Subcutaneous preadipocyte (primary cell): ENCODE measurements around a stretch of chr9.

GRCh38 chr9:22237964-22238542 lies 208.6 kb upstream of the DMRTA1 start:
- CAGE, long polyA plus RNA: no peak

- CAGE, long polyA plus RNA: no peak
These were observed 204.1 kb downstream of the ELAVL2 start for GRCh38 chr9:23621825-23622388.

DNA sequence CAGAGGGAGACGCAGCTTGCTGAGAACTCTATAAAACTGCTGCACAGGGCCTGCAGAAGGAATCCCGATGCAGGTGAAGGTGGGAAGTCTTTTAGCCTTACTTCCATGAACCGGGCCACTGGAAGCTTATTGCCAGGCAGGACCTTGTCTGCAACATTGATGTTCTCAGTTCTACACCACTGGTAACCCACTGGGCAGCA lies 489.8 kb downstream of the TUSC1 start:
- CAGE, long polyA plus RNA: no peak

GRCh38 chr9:25607580-25608022 lies 70.6 kb downstream of the TUSC1 start:
- CAGE, long polyA plus RNA: no peak

GRCh38 chr9:25677156-25677746 lies 993 bp downstream of the TUSC1 start:
- CAGE, long polyA plus RNA: no peak

DNA sequence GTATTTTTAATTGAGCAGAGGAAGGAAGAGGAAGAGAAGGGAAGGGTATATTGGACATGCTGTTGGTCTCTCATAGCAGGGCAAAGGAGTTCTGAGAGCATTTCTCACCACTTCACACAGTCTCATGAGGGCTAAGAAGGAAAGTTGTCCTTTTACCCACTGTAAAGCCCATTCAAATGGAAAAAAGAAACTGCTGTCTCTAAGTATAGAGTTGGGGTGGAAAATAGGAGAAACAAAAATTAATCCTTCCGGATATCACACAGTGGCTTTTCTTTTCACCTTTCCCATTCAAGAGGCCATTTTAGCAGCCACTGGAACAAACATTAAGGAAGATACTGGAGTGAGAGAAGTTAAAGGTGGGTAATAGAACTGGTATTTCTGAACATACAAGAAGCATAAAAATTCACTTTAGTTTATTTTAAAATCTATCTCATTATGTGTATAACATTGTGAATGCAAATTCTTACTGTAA lies 377.3 kb upstream of the TUSC1 start:
- CAGE, long polyA plus RNA: no peak

DNA sequence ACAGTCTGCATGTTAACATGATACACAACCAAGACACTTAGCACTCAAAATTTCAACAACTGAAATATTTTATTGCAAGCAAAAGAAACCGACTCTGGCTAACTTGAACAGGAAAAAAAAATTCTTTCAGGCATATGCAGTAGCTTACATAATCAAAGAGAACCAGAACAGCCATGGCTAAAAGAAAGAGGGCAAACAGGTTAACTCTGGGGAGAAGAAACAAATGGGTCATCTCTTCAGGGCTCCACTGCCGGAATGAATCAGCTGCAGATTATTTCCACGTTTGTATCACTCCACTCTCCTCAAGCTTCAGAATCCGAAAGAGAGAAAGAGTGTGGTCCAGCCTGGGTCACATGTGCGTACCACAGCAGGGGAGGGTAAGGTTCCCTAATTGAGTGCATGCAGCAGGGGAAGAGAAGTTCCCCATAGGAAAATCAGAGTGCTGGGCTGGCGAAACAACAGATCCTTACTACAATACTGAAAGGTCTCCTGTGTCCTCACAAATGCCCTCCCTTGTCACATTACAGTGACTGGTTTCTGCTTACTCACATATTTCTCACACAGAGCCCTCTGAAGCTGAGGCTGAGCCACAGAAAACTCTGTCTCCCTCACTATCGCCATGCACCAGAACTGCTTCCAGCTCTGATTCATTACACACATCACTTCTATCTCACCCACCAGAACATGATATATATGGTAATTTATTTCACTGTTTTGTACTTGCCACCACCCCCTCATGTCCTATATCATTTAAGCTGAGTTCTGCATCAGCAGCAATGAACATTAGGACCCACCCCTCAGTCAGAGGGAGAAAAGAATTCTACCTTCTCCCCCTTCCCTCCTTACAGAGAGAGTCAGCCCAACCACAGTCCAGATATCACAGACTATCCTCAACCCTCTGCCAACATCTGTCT lies 532.1 kb upstream of the TUSC1 start:
- CAGE, long polyA plus RNA: no peak

DNA sequence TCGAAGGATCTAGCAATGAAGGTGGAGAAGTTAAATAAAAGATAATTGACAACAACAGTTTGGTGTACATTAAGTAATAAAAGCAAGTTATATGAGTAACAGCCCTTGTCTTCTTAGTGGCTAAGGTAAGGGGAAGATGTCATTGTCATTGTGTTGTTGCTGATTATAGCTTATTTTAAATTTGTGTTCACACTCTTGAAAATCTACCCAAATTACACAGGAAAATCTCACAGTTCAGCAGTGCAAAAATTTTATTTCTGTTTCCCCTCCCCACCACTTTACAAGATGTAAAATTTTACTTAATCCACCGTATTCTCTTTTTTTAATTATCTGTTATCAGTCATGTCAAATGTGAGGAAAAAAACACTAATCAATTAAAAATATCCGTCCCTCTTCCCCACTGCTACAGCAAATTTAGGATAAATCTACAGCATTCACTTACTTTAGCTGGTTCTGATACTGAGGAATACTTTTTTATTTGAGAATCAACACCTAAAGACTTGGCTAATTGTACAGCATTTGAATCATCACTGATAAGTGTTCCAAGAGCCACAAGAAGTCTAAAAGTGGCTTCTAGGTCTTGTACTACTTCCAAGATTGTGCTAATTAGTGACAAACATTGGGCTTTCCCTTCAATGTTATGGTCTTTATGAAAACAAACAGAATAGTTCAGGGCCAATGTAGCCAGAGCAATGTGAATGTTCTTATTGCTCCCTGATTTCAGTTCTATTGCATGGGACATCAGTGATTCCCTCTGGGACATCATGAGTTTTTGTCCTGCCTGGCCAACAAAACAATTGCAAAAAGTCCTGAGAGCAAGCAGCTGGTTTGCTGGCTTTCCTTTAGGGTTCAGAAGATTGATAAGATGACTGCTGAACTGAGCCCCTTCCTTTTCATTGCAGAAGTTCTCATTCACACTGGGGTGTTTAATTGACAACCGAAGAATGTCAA lies 12.8 kb upstream of the CAAP1 start:
- CAGE, long polyA plus RNA: no peak

- CAGE, long polyA plus RNA: no peak
These were observed 74.9 kb downstream of the TEK start for GRCh38 chr9:27183879-27184408.

- CAGE, long polyA plus RNA: no peak
These were observed 85.5 kb upstream of the EQTN start for GRCh38 chr9:27382376-27382930.

DNA sequence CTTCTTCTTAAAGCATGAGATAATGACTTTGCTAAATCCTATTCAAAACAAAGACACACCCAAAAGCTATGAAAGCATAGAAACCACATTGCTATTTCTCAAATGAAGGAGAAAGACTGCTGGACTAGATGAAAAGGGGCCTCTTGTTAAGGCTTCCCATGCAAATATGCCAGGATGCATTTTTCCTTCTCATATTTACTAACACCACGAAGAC lies 86.3 kb upstream of the IFNK start:
- CAGE, long polyA plus RNA: no peak

DNA sequence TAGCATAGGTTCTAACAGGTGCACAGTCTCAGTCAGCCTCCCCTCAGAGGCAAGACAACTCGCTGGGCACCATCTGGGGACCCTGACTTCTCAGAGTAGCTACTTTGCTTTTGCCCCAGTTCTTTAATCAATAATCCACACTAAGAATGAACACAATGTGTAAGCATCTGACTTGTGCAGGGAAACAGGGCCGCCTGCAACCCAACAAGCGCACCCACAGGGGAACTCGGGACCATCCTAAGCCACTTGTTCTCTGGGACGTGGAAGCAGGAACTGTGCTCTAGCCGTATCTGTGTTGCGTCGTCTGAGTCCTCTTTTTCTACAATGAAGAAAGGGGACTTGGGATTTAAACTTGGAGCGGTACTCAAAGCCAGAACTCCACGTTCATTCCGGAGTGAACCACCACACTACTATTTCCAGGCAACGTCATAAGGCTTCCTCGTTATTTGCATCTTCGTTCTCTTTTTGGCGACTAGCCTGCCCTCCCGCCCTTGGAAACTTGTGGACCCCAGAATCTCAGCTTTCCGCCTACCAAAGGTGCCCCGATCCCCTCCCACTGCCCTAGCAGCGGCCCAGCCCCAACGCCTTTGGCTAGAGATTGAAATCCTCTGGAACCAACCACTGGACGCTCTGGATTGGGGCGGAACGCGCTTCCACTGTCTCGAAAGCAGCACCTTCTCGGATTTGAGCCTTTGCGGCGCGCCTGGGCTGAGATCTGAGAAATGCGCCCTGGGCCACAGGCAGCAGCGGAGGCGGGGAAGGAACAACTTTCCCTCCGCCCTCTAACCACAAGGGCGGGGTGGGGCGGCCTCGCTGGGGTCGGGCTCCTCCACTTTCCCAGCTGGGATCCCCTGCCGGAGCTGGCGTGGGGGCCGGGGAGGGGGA lies 1.6 kb downstream of the MOB3B start:
- CAGE, long polyA plus RNA: no peak

DNA sequence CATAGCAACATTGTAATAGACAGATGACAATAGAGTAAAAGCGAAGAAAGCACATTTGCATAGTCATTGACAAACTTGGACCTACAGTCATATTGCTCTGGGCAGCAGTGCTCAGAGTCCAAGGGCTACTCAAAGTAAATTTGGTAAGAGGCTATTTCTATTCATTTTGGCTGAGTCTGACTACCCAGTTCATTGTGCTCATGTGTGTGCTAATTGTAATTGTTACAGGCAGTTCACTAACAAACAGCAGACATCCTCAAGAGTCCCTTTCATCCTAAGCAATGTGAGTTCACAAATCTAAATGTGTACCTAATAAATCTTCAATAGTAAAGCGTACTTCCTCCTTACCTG lies 1.8 kb upstream of the MOB3B start:
- CAGE, long polyA plus RNA: no peak

GRCh38 chr9:27542682-27542881 lies 13.0 kb upstream of the MOB3B start:
- CAGE, long polyA plus RNA: no peak

DNA sequence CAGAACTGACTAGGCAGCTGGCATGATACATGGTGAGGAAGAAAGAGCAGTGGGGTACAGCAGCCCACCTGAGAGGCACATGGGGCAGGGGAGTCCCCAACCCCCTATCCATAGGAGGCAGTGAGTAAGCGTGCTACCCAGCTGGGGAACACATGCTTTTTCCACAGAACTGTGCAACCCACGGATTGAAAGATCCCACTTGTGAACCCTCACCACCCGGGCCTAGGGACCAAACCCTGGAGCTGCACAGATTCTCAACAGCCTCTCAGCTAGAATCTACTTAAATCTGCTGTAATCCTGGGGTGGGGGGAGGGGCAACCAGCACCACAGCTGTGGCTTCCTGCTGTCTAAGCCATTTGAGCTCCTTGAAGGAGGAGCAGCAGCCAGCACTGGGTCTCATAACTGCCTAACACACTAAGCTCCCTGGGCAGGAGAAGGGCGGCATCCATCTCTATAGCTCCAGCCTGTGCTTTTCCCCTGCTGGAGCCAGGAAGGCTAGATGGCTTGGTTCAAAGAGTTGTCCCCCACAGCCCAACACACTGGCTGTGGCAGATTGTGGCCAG lies 71.8 kb upstream of the C9orf72 start:
- CAGE, long polyA plus RNA: no peak

GRCh38 chr9:32389361-32389751 lies 4.9 kb downstream of the ACO1 start:
- CAGE, long polyA plus RNA: no peak

GRCh38 chr9:32982513-32982917 lies 18.9 kb downstream of the APTX start:
- CAGE, long polyA plus RNA: no peak

GRCh38 chr9:33026446-33026742 lies 1.3 kb downstream of the DNAJA1 start:
- CAGE, long polyA plus RNA: no peak

DNA sequence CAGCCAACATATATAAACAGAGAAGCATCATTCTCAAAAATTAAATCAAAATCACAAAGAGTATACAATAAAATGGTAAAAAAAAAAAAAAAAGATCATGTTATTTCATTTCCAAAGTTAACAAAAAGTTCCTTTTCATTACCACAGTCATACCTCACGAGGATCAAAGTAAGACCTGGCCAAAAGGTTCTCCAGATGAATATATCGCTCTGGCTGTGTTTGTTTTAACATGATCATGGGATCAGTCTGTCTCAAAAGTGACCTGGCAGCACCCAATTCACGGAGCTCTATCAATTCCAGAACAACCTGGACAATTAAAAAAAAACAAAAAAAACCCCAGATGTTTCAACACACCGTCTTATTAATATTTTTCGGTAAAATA lies 4.9 kb downstream of the SMU1 start:
- CAGE, long polyA plus RNA: no peak

DNA sequence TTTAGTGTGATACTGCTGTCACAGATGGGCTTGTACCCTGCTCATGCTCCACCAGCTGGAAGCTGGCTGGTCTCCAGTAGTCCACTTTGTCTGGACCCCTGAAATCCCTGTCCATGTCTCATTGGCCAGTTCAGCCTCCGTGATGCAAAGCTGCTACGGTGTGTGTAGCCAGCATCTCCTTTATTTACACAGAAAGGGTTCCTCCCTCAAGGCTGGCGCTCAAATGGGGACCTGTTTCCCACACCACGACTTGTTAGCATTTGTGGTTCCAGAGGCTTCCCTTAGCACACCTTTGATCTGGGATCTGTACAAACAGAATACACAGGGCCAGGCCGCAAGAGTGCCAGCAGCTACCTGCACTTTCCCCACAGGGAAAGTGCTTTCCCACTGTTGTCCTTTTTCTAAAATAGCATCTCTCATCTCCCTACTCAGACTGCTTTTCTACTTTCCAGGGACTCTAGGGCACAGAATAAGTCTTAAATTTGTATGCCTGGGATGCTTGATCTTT lies 5.7 kb upstream of the SMU1 start:
- CAGE, long polyA plus RNA: no peak